Jurkat, Clone E6-1 (cell line): ENCODE measurements around the genes TUBG1, WNK4 and COA3.

DNA sequence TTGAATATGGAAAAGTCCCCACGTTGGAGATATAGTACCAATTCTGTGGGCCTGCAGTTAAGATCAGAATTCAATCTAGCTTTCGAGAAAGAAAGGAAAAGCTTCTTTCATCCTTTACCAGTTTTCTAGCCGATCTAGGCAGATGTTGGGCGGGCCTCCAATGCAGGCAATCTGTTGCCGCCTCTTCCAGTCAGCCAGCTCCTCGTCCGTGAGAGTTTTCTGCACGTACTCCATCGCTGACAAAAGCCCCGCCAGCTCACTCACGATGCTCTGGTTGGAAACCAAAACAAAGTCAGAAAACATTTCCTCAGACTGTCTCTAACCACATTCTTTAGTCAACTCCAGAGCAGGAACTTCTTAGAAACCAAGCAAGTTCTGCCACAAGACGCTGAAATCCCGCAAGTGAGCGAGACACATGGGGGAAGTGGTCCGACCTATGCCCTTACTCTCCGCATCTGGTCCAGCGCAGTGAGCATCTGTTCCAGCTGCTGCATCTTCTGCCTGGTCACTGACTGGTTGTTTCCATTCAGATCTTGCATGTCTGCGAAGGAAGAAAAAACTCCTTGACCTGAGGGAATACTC is 49.1 kb downstream of the STAT5A start:
- RRBS: no CpG with 5 or more reads among the region's 18 CpGs

GRCh38 chr17:42409258-42410647 is 13.3 kb downstream of the CAVIN1 start:
- RRBS: no CpG with 5 or more reads among the region's 13 CpGs

- RRBS: no CpG with 5 or more reads among the region's 8 CpGs
These were observed 9.9 kb upstream of the NAGLU start for GRCh38 chr17:42526080-42526558.

- RRBS: no CpG with 5 or more reads among the region's 5 CpGs
These were observed 2.4 kb downstream of the MLX start for GRCh38 chr17:42569307-42569773.

DNA sequence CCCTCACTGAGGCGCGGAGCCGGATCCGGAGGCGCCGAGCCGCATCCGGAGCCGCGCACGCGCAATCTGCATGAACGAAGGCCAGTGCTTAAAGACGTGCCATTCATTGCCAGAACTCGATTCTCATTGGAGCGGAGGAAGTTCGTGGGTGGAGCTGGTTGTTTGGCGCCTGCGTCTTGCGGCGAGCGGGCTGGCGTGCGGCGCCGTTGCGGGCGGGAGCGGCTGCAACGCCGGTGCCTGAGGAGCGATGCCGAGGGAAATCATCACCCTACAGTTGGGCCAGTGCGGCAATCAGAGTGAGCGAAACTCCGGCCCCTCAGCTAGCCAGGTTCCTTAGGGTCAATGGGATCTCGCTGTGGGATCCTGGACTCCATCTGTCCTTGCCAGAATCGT is at the start of gene TUBG1:
Gene TUBG1 (plus strand): TSS at position 193 of the 393 bp plus-strand sequence.
- RRBS: 1% methylated on average over 6 of the region's 38 CpGs

DNA sequence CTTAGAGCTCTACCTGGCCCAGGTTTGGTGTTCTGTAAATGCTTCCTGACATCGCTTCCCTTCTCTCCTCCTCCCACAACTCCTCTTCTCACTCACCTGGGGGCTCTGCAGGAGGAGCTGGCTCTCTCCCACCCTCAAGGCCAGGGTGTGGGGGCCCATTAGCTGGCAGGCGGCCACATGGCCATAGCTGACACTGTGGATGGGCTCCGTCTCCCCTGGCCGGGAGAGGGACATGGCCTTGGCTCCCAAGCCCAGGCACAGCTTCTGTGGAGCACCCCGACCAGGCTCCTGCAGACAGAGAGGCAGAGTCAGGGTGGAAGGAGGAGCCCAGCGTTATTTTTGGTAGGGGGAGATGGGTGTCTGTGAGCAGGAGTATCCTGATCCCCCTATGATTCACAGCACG is 7.5 kb downstream of the PLEKHH3 start:
- RRBS: no CpG with 5 or more reads among the region's 7 CpGs

DNA sequence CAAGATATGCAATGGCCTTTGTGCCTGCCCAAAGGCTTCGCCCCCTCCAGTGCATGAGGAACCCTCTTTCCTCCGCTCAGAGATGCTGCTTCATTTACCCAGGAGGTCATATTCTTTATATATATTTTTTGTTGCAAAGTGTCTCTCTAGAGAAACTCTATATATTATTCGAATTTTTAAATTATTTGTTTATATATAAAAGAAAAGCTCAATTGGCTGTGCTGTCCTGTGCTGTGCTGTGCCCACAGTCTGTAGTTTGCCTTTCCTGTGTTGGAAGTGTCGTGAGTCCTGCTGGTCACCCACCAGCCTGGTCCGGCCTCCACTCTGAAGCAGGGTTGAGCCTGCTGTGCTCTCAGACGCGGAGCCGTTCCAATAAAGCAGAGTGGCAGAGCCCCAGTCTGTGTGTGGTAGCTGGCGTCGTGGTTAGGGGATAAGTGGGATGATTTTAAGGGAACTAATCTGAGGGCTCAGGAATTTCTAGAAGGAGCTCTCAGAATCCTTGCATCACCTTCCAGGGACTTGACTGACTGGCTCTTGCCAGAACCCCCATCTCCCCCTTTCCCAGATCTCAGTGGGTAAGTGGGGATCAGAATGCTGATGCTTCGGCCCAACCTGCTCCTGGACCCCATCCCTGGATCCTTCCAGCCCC is 17.4 kb downstream of the CNTNAP1 start:
- RRBS: no CpG with 5 or more reads among the region's 11 CpGs

GRCh38 chr17:42779655-42780778 is at the start of gene WNK4:
Gene WNK4 (plus strand): TSS chr17:42780610.
- RRBS: 87% methylated on average over 11 of the region's 55 CpGs

- RRBS: no CpG with 5 or more reads among the region's 3 CpGs
These were observed 3.9 kb downstream of the COA3 start for GRCh38 chr17:42794525-42794998.

GRCh38 chr17:42794999-42795448 is 3.5 kb downstream of the COA3 start:
- RRBS: no CpG with 5 or more reads among the region's 6 CpGs

DNA sequence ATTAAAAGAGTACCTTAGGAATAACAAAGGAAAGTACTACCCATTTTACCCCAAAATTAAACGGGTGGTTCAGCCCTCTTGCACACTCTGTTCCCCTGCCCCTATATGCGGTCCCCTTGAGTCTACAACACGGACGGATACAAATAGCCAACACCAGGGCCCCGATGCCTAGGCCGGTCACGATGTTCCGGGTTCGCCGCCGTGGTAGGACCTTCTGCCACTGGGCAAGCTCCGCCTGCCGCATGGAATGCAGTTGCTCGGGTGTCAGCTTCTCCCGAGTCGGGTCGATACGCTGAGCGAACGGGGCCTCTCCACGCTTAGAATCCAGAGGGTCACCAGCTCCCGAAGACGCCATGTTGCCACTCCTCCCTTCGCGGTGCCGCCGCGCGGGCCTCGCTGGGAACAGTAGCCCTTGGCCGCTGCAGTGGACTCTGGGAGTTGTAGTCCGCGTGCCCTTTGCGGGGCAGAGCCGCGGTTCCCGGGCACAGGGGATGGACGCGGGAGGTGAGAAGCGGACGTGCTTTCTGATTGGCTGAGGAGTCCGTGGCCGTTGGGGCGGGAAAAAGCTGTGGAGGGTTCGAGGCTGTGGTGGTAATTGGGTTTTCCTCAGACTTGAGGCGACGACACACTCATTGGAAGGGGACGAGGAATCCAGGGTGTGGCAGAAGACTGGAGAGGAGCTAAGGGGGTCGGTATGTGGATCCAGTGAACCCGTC is at the start of gene COA3:
Gene COA3 (minus strand): TSS at position 378 of the 716 bp plus-strand sequence.
- RRBS: no CpG with 5 or more reads among the region's 50 CpGs

GRCh38 chr17:42833811-42833943 is 480 bp downstream of the PSME3 start:
- RRBS: 1% methylated on average over 7 of the region's 11 CpGs

DNA sequence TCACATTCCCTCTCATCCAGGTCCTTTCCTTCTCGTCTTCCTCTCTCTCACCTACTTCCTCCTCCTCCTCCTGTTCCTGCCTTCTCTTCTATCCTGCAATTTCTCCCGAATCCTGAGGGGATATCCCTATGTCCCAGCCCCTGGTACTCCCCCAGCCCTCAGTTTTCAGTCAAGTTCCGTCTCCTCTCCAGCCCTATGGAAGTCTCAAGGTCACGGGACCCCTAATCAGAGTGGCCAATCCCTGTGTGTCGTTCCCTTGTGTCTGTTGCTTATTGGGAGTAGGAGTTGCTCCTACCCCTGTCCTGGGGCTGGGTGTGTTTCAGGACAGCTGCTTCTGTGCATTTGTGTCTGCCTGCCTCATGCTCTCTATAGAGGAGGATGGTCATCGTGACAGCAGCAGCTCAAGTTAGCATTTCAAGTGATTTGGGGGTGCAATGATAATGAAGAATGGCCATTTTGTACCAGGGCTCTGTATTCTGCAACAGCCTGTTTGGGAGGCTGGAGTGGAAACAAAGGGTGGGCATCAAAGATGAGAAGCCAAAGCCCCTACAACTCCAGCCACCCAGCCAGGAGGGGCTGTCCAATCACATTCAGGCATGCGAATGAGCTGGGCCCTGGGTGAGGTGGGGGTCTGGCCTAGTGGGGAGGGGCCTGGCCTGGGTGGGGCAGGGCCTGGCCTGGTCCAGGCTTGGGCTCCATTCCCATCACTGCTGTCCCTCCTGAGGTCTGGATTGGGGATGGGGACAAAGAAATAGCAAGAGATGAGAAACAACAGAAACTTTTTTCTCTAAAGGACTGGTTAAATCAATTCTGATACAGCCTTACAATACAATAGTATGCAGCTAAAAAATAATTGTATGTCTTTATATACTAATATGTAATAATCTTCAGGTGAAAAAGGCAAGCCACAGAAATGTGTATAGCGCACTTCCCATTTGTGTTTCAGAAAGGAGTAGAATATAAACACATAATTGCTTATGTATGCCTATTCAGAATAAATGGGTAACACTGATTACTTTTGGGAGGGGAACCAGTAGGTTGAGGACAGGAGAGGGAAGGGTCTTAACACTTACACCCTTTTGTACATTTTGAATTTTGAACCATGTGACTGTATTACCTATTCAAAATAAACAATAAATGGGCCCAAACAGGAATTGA is 6.4 kb downstream of the AOC3 start:
- RRBS: no CpG with 5 or more reads among the region's 8 CpGs

GRCh38 chr17:42867038-42867509 is 16.1 kb downstream of the AOC3 start:
- RRBS: no CpG with 5 or more reads among the region's 6 CpGs

DNA sequence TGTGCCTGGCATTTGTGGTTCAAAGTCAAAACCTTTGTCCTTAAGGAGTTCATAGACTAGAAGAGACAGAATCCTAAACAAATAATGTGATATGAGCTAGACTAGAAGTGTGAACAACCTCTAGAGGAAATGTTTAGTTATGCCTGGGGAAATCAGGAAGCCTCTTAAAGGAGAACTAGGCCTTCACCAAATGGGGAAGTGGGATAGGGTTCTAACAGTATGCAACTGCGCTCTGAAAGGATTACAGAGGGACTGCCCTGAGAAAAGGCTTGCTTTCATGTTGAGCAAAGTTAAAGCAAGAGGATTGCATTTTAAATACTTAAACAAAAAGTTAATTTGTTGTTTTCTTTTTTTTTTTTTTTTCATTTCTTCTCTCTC is 4.9 kb downstream of the RUNDC1 start:
- RRBS: no CpG with 5 or more reads among the region's 1 CpG

DNA sequence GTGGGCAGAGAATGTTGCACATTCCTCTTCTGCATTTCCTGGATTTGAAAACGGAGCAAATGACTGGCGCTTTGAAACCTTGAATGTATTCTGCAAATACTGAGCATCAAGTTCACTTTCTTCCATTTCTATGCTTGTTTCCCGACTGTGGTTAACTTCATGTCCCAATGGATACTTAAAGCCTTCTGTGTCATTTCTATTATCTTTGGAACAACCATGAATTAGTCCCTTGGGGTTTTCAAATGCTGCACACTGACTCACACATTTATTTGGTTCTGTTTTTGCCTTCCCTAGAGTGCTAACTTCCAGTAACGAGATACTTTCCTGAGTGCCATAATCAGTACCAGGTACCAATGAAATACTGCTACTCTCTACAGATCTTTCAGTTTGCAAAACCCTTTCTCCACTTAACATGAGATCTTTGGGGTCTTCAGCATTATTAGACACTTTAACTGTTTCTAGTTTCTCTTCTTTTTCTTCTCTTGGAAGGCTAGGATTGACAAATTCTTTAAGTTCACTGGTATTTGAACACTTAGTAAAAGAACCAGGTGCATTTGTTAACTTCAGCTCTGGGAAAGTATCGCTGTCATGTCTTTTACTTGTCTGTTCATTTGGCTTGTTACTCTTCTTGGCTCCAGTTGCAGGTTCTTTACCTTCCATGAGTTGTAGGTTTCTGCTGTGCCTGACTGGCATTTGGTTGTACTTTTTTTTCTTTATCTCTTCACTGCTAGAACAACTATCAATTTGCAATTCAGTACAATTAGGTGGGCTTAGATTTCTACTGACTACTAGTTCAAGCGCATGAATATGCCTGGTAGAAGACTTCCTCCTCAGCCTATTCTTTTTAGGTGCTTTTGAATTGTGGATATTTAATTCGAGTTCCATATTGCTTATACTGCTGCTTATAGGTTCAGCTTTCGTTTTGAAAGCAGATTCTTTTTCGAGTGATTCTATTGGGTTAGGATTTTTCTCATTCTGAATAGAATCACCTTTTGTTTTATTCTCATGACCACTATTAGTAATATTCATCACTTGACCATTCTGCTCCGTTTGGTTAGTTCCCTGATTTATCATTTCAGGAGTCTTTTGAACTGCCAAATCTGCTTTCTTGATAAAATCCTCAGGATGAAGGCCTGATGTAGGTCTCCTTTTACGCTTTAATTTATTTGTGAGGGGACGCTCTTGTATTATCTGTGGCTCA is 31.9 kb downstream of the BRCA1 start:
- RRBS: no CpG with 5 or more reads among the region's 12 CpGs

GRCh38 chr17:43212531-43213345 is 1.1 kb downstream of the TMEM106A start:
- RRBS: no CpG with 5 or more reads among the region's 8 CpGs

- RRBS: no CpG with 5 or more reads among the region's 15 CpGs
These were observed 11.0 kb upstream of the CCDC200 start for GRCh38 chr17:43239417-43239795.

- RRBS: no CpG with 5 or more reads among the region's 26 CpGs
These were observed 62.2 kb upstream of the CCDC200 start for GRCh38 chr17:43290681-43290946.

- RRBS: no CpG with 5 or more reads among the region's 18 CpGs
These were observed 82.9 kb upstream of the ARL4D start for GRCh38 chr17:43315764-43316471.